Measurements from ENCODE around the gene MB21D2.

DNA sequence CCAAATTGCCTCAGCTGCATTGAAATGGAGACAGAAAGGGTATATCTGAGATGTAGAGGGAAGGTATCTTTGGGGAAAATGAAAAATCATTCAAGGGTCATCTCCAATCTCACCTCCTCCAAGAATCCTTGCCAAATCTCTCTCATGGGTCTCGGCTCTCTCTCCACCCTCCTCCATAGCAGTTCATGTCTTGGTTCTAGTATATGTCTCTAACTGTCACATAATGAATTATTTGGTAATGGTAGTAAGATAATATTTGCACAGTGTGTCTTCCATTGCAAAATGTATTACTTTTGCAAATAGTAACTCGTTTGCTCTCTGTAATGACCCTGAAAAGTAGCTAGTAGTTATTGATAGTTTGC is 71.5 kb upstream of the TPRG1 start:
- PRO-cap, result no peak

DNA sequence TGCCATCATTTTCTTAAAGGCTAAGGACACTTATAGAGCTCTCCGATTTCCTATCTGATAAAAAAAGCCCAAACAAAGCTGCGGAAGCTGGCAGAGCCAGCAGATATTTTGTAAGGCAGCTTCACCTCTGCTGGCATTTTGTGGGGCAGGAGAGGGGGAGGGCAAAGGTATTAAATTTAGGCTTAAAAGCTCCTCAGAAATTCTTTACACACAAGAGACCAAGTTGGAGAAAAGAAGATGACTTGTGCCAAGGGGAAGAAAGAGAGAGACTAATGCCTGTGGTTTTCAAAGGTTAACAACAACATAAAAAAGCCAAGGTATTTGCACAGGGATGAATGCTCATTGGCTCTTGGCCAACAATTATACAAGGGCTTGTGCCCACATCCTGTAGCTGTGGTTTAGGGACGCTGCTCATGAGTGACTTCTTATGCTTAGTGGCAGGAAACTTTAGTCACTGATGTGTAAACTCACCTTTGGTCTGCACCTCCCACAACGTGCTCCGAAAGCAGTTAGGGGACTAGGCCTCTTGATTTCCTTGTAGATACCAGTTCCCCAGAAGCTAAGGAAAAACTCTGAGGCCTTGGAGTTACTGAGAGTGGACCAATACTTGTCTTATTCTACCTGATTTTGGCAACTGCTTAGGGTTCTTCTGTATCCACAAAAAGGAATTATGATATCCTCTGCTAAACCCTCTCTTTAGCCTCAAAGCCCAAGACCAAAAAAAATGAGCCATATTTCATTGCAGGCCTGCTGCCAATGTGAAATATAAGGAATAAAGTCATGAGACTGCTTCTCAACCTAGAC is 152.9 kb downstream of the TPRG1 start:
- PRO-cap, result no peak

- PRO-cap, result no peak
These were observed 71.0 kb downstream of the TP63 start for GRCh38 chr3:189702221-189702636.

DNA sequence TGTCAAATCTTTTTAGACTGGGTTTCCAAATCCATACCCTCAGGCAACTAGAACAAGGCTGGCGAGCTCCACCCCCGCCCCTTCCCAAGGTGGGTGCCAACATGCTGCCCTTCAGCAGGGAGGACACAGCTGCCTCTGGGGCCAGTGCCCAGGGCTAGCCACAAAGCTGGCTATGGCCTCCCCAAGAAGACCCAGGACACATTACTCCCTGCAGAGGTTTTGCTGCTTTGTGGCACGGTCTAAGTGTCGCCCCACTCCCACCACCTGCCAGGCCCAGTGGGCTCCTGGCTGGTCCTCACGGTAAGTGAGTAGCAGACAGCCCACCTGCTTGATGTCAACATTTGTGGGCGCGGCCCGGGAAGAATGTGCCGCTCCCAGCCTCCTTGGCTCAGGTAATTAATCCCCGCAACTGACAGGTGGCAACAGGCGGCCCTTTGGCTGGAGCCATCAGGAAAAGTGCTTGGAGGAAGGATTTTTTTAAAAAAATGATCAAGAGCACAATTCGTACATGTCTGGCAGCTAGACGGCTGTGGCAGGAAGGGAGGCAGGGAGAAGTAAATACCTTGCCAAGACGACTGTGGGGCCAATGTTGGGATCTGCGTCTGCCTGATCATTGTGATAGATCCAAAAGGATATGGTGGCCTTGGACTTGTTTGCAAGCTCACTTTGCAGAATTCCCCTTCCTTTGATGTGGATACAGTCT is 212.0 kb downstream of the TP63 start:
- PRO-cap, result no peak

GRCh38 chr3:190073253-190073956 is 47.3 kb downstream of the P3H2 start:
- PRO-cap, result no peak

DNA sequence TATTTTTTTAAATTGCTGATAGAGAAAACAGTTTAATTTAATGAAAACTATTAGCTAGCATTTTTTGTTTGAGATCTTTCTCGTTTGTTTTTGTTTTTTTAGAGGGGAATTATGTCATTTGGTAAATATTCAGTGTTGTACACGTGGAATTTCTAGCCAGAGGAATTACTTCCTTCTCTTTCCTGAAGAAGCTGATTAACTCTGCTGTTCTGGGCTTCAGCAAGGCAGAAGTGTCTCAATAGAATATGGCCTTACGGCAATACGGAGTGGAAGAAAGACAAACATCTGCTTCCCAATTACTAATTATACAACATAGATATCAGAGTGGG is 12.0 kb downstream of the P3H2 start:
- PRO-cap, result no peak

DNA sequence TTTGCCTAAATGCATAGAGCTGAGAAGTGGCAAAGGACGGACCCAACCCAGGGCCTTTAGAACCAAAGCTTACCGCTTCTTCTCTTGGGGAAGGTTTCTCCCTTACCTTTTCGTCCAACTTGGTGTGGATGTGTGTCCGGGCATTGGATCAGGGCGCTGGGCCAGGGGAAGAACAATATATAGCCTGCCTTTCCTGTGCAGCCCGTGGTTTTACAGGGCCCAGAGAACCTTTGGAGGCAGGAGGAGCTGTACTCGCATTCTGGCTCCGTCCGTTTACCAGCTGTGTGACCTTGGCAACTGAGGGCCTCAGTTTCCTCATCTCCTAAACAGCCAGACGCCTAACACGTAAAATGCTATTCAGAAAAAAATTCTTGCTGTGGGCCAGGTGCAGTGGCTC is 732 bp upstream of the P3H2 start:
- PRO-cap, result no peak

DNA sequence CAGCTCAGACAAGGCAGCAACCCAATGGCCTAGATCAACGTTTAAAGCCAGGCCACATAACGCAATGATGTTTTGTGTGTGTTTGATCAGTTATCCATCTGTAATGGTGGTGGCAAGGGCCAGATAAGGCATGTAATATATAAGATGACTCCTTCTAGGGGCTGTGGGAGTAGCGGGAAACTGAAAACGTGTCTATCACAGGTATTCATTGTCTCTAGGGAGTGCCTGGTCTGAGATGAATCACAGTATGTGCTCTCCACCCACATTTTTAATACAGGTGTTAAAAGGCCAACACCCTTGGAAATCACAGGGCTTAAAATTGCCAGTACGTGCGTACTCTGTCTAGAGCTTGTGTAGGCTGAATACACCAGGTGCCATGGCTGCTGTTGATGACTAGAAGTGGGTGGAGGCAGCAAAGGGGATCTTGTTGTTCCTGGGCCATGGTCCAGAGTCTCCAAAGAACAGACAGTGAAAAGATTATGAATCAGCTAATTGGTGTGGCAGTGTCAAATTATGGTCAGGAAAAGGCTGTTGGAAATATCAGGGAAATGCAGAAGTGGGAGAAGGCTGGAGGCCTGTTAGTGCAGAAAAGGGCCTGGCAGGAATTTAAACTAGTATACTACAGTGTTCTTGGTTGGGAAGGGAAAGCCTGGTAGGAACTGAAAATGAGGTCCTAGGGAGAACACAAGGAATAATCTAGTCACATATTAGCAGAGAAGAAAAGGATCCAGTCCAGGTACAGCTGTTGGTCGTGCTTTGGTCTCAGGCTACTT is 35.1 kb upstream of the P3H2 start:
- PRO-cap, result no peak

- PRO-cap, result no peak
These were observed 92.4 kb downstream of the CLDN1 start for GRCh38 chr3:190229608-190230406.

GRCh38 chr3:190487101-190487474 is 26.8 kb upstream of the IL1RAP start:
- PRO-cap, result no peak

- PRO-cap, result no peak
These were observed 22.3 kb upstream of the IL1RAP start for GRCh38 chr3:190491466-190492087.

DNA sequence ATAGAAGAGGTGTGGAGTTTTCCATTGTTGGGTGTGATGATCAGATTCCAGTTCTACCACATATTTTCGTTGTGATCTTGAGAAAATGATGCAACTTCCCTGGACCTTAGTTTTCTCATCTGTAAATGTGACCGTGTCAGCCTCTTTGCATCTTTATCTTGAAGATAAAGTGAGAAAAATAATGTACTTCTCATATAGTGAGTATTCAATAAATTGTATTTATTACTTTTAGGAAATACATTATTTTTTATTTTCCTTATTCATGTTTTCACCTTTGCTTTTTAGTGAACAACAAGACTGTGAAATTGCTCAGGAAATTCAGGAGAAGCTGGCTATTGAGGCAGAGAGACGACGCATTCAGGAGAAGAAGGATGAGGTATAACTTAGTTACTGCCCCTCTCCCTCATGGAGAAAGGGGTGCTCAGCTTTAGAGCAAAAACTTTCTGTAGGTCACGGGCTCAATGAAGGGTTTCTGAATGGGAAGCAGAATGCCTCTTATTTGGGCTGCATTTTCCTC is 30.5 kb upstream of the UTS2B start:
- PRO-cap, result no peak

DNA sequence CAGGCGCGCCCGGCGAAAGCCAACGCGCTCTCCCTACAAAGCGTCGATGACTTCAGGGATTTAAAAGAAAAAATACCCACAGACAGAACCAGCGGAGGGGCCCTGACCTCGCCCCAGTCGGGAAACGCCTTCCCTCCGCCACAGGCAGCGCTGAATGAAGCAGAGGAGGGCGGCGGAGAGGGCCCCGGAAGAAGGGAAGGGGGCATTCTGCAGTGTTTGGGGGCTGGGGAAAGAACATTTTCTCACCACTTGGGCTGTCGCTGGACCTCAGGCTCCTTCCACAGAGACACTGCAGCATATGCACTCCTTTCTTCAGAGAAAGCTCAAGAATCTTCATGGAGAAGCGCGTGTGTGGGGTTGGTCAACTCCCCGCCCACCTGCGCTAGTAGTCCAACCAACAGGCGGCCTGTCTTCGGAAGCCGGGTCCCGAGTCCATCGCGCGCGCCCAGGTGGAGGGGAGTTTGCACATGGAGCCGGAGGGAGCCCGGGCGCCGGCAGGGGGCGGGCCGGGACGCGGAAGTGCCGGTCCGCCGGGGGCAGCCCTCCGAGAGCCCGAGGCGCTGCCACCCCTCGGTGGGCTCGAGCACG is 212.8 kb downstream of the FGF12 start:
- PRO-cap, result no peak

GRCh38 chr3:192597538-192598011 is 129.8 kb downstream of the FGF12 start:
- PRO-cap, result no peak

- PRO-cap, result no peak
These were observed 83.1 kb downstream of the FGF12 start for GRCh38 chr3:192644099-192644684.

- PRO-cap, result no peak
These were observed 21.0 kb downstream of the FGF12 start for GRCh38 chr3:192706280-192706858.

DNA sequence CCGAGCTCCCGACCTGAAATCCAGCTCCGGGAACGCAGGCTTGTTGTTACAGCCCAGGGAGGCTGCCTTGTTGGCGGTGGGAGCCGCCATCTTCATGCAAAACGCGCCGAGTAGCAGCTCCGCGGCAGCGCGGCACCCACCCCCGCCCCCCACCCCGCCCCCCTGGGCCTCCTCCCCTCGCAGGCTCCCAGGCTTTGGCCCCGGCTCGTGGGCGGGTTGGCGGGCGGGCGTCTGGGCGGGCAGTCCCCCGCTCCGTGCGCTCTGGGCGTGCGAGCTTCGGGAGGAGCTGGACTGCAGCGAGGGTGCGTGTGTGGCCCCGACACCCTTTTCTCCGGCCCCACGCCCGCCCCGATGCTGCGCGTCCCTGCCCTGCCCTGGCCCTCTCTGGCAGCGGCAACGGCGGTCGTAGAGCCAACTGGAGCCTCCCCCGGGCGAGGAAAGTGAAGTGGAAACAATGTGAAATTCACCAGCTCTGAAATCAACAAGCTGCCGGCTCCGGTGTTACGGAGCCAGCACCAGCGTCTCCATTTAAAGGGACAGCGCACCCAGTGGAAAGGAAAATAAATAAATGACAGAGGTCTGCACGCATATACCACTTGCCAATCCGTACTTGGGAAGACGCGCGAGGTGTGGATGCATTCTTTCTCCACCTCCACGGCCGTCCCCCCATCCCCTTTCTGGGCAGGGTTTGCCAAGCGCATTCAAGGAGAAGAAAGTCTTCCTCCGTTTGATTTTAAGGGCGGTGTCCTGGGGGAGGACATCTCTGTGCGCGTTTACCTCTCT is at the start of gene MB21D2:
Gene MB21D2, minus strand, starts transcription at position 112 of the 783 bp plus-strand sequence.
- PRO-cap, result bidirectional peak, plus-strand start at position 214 of the sequence, minus-strand start at position 112 of the sequence; bidirectional peak, plus-strand start at position 272 of the sequence, minus-strand start at position 386 of the sequence; bidirectional peak, plus-strand start at position 602 of the sequence, minus-strand start at position 503 of the sequence

DNA sequence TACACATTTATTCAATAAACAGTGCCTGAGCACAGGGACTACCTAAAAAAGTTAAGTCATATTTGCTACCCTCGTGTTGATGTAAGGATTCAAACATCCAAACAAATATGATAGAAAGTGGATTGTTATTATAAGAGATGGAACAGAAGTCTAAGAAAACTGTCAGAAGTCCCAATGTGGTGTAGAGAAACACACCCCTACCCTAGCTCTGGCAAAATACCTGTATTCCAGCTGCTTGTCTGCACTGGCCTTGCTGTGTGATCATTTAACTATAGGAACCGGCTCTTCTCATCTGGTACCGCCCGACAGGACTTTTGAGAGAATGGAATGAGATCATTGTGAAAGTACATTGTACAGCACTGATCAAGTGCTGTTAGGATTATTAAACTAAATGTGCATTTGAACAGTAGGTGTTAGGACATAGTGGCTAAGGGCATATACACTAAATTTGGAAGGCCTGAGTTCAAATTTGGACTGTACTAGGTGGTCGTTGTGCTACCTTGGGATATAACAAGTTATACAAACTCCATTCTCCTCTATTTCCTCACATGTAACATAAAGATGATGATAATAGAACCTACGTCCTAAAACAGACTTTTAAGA is 1.0 kb upstream of the ATP13A4 start:
- PRO-cap, result bidirectional peak, plus-strand start at position 264 of the sequence, minus-strand start at position 259 of the sequence

- PRO-cap, result no peak
These were observed 250.2 kb upstream of the HES1 start for GRCh38 chr3:193885687-193886277.

GRCh38 chr3:193897025-193897654 is 238.8 kb upstream of the HES1 start:
- PRO-cap, result no peak